H1 (cell line): ENCODE measurements around a stretch of chr15.

DNA sequence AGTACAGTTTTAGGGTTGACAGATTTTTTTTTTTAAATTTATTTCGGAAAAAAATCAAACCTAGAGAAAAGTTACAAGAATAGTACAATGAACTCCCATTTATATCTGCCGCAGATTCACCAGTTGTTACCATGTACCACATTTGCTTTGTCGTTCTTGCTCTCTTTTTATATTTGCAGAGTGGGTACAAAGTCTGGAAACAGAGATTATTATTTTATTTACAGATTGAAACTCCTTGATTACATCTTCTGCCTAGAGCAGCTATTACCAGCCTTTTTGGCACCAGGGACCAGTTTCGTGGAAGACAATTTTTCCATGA is 8.2 kb downstream of the MEF2A start:
- RRBS, result no CpG with 5 or more reads among the region's 4 CpGs
CAGE:
- cytosol, long polyA plus RNA, result no peak
- long polyA plus RNA, result no peak
- nucleus, long polyA plus RNA, result no peak

DNA sequence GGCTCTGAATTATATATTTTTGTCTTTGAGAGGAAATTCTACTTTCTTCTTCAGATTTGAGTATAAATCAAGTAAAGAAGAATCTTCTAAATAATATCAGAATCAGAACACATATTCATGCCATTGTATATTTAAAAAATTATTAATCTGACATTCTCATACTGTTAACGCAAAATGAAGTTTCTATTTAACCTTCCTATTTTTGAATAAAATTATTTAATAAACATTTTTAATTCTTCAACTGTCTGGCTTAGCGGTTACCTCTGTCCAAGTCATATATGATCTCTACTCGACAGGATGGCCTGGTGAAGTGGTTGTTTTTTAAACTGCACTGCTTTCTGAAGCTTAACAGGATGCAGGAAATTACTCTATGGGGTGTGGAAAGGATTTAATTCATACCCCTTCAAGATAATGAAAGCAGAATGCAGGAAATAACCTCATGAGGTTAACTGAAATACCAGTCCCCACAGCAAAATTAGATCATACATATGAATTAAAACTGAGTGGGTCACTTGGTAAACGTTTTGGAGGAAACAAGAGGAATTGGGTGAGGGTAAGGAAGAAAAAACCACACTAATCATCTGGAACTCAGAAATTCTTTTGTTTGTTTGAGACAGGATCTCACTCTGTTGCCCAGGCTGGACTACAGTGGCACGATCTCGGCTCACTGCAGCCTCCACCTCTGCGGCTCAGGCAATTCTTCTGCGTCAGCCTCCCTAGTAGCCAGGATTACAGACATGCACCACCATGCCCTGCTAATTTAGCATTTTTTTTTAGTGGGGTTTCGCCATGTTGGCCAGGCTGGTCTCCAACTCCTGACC is 50.2 kb downstream of the LYSMD4 start:
- RRBS, result no CpG with 5 or more reads among the region's 9 CpGs
CAGE:
- cytosol, long polyA plus RNA, result no peak
- long polyA plus RNA, result no peak
- nucleus, long polyA plus RNA, result no peak

DNA sequence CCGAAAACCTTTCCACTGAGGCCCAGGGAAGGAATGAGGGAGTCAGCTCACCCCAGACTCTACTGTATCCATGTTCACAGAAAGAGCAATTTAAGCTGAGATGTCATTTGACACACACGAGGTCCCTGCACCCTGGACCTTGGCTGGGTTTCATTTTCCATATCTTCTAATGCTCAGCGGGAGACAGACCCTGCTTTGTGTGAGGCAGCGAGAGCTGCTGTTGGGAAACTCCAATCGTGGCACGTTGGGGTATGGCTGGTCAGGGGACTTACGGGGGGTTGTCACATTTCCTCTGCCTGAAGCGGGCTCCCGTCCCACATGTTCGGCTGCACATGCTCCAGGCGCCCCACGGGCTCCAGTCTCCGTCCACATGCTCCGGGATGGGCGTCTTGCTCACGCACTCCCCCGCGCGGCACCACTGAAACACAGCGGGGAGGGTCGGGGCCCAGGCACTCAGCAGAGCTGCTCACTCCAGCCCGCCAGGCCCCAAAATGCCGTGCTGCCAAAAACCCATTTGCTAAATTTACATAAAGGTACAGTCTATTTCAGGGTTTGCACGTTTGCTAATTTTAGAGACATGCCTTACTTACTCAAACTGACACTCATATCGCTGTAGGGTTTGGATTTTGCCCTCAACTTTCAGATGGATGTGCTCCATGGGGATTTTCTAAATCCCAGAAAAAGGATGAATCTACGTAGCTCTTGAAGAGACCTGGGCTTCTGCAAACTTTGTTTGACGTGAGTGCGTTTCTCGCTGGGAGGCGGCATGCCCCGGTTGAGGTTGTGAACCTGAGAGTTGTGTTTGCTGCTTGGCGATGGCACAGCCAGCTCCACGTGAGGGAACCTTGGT is 209.8 kb downstream of the ADAMTS17 start:
- RRBS, result no CpG with 5 or more reads among the region's 33 CpGs
CAGE:
- cytosol, long polyA plus RNA, result no peak
- long polyA plus RNA, result no peak
- nucleus, long polyA plus RNA, result no peak

DNA sequence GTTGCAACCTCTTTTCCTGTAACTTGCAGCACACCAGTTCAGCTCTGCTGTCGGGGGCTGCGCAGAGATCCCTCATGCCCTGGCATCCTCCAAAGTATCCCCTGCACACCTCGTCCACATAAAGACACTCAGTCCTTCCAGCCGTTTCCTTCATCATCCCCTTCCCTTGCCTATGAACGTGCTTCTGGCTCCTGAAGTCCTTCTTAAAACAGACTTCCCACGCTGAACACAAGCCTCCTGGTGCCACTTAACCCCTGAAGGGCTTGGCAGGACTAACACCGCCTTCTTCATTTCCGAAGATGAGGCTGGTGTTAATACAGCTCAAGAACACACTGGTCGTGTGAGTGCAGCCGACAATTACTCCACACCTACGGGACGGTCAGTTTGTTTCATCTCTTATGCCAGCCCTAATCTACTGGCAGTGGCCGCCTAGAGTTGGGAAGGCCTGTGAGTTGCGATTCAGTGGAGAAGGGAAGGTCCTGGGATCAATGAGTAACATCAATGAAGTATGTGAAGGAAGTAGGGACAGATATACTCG is 156.1 kb downstream of the ADAMTS17 start:
- RRBS, result no CpG with 5 or more reads among the region's 15 CpGs
CAGE:
- cytosol, long polyA plus RNA, result no peak
- long polyA plus RNA, result no peak
- nucleus, long polyA plus RNA, result no peak

- RRBS, result no CpG with 5 or more reads among the region's 9 CpGs
CAGE:
- cytosol, long polyA plus RNA, result no peak
- long polyA plus RNA, result no peak
- nucleus, long polyA plus RNA, result no peak
Measured at GRCh38 chr15:100350524-100350934, 8.8 kb upstream of the ADAMTS17 start.

GRCh38 chr15:100614256-100614591 is 11.8 kb downstream of the ASB7 start:
- RRBS, result no CpG with 5 or more reads among the region's 3 CpGs
CAGE:
- cytosol, long polyA plus RNA, result no peak
- long polyA plus RNA, result no peak
- nucleus, long polyA plus RNA, result no peak

GRCh38 chr15:100715869-100716237 is 113.5 kb downstream of the ASB7 start:
- RRBS, result no CpG with 5 or more reads among the region's 6 CpGs
CAGE:
- cytosol, long polyA plus RNA, result no peak
- long polyA plus RNA, result no peak
- nucleus, long polyA plus RNA, result no peak

DNA sequence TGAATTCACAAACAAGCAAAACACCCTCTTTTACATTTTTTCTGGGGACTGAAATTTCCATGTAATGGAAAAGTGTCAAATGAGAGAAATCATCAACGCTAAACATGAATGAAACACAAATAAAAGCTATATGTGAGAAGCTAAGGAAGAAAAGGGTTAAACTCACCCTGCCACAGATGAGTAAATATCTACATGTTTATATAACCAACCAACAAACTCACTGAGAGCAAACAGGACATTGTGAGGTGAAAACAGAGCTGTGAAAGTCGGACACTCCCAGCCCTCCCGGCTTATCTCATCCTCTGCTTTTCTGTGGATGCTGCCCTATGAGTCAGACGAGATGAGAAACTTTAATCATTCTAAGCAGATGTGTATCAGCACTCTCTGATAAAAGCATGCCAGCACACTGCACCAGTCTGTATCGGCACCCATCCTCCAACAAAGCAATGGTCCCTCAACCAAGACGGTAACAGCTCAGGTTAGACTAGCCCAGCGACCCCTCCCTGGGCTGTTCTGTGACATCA is 120.0 kb upstream of the ALDH1A3 start:
- RRBS, result no CpG with 5 or more reads among the region's 7 CpGs
CAGE:
- cytosol, long polyA plus RNA, result no peak
- long polyA plus RNA, result no peak
- nucleus, long polyA plus RNA, result no peak

DNA sequence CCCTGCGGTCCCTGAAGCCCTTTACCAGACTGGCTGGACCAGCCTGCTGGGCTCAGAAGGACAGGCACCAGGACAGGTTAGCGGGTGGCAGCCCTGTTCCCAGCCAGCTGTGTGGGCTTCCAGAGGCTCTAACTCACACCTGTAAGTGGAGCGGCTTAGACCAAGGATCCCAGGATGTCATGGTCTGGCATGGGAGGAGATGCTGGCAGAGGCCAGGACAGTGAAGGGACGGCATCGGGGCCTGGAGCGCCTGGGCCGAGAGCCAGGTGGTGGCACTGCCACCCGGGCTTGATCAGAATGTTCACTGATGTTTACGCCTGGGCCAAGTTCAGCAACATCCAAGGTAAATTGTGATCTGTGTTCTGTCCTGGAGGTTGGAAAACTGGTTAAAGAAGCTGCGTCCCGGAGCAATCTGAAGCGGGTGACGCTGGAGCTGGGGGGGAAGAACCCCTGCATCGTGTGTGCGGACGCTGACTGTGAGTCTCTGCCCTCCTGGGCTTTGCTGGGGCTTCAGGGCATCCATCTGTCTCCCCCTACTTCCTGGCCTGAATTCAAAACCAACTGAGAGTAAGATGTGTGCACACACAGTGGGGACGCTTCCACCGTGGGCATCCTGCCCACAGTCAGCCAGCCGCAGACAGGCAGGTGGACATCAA is 18.2 kb downstream of the ALDH1A3 start:
- RRBS, result no CpG with 5 or more reads among the region's 19 CpGs
CAGE:
- cytosol, long polyA plus RNA, result no peak
- long polyA plus RNA, result no peak
- nucleus, long polyA plus RNA, result no peak

GRCh38 chr15:100930917-100931797 is 12.0 kb downstream of the LRRK1 start:
- RRBS, result no CpG with 5 or more reads among the region's 17 CpGs
CAGE:
- cytosol, long polyA plus RNA, result no peak
- long polyA plus RNA, result no peak
- nucleus, long polyA plus RNA, result no peak

DNA sequence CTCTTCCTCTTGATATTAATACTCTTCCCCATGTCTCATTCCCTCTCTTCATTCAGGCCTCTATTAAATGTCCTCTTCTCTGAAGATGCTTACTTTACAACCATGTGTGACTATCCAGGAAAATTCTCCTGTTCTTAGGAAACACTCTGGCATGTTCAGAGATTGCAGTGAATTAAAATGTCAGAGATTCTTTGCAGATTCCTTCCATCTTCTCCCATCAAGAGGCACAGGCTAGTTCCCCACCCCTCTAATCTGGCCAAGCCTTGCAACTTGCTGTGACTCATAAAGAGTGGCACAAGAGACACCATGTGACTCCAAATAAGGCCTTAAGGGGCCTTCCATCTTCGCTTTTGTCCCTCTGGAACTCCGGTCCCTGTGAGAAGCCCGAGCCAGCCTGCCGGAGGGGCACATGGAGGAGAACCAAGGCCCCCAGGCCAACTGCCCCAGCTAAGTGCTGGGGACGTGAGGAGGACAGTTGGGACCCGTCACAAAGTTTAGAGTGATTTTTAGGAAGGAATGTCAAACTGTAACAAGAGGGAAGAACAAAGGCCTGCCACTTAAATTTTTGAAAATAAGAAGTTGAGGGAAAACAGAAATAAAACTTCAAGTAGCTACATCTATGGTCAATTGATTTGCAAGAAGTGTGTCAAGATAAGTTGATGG is 128.3 kb downstream of the CHSY1 start:
- RRBS, result no CpG with 5 or more reads among the region's 6 CpGs
CAGE:
- cytosol, long polyA plus RNA, result no peak
- long polyA plus RNA, result no peak
- nucleus, long polyA plus RNA, result no peak

- RRBS, result 100% methylated on average over 2 of the region's 14 CpGs
CAGE:
- cytosol, long polyA plus RNA, result no peak
- long polyA plus RNA, result no peak
- nucleus, long polyA plus RNA, result no peak
Measured at GRCh38 chr15:101167574-101168652, 83.9 kb downstream of the CHSY1 start.

DNA sequence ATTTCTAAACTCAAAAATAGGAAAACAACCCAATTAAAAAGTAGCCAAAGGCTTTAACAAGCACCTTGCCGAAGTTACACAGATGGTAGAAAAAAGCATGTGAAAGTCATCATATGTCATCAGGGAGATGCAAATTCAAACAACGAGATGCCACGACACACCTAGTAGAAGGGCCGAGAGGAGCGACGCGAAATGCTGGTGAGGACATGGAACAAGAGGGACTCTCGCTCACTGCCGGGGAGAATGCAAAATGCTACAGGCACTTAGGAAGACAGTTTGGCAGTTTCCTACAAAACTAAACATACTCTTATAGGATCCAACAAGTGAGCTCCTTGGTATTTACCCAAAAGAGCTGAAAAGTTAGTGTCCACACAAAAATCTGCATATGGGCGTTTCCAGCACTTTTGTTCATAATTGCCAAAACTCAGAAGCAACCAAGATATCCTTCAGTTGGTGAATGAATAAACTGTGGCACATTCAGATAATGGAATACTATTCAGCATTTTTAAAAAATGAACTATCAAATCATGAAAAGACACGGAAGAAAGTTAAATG is 61.0 kb downstream of the CHSY1 start:
- RRBS, result no CpG with 5 or more reads among the region's 11 CpGs
CAGE:
- cytosol, long polyA plus RNA, result no peak
- long polyA plus RNA, result no peak
- nucleus, long polyA plus RNA, result no peak

DNA sequence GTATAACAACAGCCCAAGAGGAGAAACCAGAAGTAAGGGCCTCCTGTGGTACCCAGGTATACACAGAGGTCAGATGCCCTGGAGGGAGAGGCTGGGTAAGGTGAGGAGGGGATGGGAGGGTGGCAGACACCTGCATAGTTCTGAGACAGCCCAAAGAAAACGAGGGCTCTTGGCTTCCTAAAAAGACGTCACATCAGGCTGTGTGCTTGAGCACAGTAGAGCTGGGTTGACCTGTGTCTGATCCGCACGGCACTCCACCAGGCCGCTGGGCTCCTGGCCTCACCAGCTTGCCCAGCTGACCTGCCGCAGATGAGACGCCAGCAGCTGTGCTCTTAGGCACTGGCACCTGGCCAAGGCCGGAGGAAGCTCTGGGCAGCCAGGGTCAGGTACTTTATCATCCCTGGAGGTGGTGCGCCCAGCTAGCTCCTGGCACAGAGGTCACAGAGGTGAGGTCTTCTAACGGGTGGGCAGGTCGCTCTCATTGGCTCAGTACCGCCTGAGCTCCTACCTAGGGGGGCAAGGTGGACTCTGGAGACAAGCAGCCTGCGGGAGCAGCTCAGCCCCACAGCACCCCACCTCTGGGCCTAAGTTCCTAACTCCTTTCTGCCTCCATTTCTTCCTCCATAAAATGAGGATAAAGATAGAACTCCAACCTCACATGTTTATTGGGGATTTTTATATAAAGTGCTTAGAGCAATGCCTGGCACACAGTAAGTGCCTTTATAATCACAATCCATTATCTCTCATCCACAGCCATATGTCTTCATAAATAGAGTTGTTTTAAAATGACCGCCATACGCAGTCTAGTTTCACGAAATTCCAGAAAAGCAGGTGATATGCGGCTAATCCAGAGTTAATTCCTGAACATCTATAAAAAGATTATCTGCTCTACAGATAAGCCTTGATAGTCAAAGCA is 82.1 kb upstream of the SNRPA1 start:
- RRBS, result no CpG with 5 or more reads among the region's 17 CpGs
CAGE:
- cytosol, long polyA plus RNA, result no peak
- long polyA plus RNA, result no peak
- nucleus, long polyA plus RNA, result no peak

GRCh38 chr15:101440685-101441525 is 48.6 kb downstream of the PCSK6 start:
- RRBS, result no CpG with 5 or more reads among the region's 8 CpGs
CAGE:
- cytosol, long polyA plus RNA, result no peak
- long polyA plus RNA, result no peak
- nucleus, long polyA plus RNA, result no peak

- RRBS, result no CpG with 5 or more reads among the region's 22 CpGs
CAGE:
- cytosol, long polyA plus RNA, result no peak
- long polyA plus RNA, result no peak
- nucleus, long polyA plus RNA, result no peak
Measured at GRCh38 chr15:101447622-101448171, 41.8 kb downstream of the PCSK6 start.

- RRBS, result no CpG with 5 or more reads among the region's 7 CpGs
CAGE:
- cytosol, long polyA plus RNA, result no peak
- long polyA plus RNA, result no peak
- nucleus, long polyA plus RNA, result no peak
Measured at GRCh38 chr15:101448172-101448876, 41.2 kb downstream of the PCSK6 start.

DNA sequence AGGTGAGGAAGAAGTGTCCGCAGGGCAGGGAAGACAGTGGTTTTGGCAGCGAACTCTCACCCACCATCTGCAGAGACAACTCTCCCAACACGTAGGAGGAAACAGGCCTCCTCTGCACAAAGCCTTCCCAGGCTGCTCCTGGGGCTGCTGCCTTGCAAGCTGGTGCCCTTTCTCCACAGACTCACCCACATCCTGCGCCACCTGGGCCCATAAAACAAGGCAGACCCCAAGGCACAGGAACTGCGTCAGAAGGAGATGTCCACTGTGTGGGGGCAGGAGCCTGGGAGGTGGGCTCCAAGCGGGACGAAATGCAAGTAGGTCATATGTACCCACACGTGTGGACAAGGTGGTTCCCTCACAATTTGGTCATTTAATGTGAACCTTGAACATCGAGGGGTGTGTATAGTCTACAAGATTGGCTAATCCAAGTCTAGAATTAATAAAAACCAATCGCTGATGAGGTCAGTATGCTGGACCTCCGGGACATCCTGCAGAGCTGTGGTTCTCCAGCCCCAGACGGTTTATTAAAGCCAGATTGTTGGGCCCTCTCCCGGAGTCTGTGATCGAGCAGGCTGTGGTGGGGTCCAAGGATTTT is 25.4 kb downstream of the PCSK6 start:
- RRBS, result 93% methylated on average over 3 of the region's 14 CpGs
CAGE:
- cytosol, long polyA plus RNA, result no peak
- long polyA plus RNA, result no peak
- nucleus, long polyA plus RNA, result no peak

- RRBS, result no CpG with 5 or more reads among the region's 11 CpGs
CAGE:
- cytosol, long polyA plus RNA, result no peak
- long polyA plus RNA, result no peak
- nucleus, long polyA plus RNA, result no peak
Measured at GRCh38 chr15:101568926-101569401, 79.5 kb upstream of the PCSK6 start.

GRCh38 chr15:101697011-101697598 is 27.2 kb downstream of the TARS3 start:
- RRBS, result no CpG with 5 or more reads among the region's 4 CpGs
CAGE:
- cytosol, long polyA plus RNA, result no peak
- long polyA plus RNA, result no peak
- nucleus, long polyA plus RNA, result no peak